Vein endothelial cell (primary cell): ENCODE data around the gene FURIN.

DNA sequence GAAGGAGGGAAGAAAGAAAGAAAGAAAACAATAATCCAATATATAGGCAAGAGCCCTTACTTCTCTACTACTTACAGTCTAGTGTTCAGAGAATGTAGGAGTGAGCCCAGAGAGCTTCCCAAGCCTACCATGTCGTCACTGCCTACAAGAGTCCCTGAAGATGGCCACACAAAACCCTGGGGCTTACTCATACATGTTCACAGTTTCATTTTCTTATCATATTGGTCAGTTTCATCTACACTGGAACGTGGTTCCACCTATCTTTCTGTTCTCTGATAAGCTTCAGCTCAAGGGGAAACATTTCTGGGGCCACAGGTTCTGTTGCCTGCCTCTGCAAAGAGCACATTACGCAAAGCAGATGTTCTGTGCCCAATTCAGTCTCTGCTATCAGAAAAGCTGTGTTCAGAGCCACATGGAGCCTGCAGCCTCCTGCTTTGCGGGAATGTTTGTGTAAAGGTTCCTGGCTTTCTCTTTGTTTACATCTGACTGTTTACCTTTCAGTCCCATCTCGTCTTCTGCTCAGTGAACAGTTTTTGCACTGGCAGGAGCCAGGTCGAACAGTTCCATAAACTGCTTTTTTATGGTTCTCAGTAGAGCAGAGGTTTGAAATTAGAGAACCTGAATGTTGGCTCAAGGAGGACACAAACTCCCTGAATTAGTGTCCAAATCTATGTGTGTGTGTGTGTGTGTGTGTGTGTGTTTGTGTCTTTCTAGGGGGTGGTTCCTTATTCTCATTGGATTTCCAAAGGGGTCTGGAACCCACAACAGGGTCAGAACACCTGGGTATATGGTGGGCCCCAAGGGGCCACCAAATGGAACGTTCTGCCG lies 47.0 kb upstream of the IDH2 start:
- CAGE, long polyA plus RNA, result no peak

GRCh38 chr15:90352596-90353105 lies 567 bp downstream of the ZNF774 start:
- CAGE, long polyA plus RNA, result no peak

DNA sequence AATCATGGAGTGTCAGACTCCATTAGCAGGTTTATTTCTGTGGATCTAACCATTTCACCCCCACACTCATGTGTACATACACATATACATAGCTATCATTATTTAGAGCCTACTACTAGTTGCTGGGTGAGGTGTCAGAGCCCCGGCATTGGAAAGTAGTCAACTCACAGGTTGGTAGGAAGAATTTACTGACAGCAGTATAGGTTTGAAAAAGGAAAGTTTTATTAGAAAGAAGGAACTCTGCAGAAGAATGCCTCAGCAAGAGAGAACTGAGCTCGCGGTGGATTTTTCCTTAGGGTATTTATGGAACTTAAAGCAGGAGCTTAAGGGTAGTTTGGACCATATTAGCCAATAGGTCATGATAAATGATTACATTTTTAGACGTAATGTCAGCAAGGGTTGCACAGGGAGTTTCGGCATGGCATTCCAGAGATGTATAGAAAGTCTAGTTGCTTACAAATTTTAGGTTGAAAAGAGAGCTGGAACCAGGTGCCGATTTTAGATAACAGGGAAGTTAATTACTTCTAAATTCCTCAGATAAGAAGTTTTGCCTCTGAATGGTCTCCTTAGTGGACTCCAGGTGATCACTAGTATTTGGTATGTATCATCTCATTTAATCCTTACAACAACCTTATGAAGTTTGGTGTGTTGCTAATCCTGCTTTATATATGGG lies 25.3 kb downstream of the IQGAP1 start:
- CAGE, long polyA plus RNA, result no peak

GRCh38 chr15:90553094-90553370 lies 23.3 kb downstream of the CRTC3 start:
- CAGE, long polyA plus RNA, result no peak

- CAGE, long polyA plus RNA, result no peak
These were observed 28.4 kb downstream of the CRTC3 start for GRCh38 chr15:90558116-90558576.

GRCh38 chr15:90608796-90609658 lies 79.3 kb downstream of the CRTC3 start:
- CAGE, long polyA plus RNA, result no peak

GRCh38 chr15:90609837-90610325 lies 80.2 kb downstream of the CRTC3 start:
- CAGE, long polyA plus RNA, result no peak

- CAGE, long polyA plus RNA, result no peak
These were observed 87.8 kb downstream of the CRTC3 start for GRCh38 chr15:90617459-90618000.

- CAGE, long polyA plus RNA, result no peak
These were observed 49.0 kb upstream of the FURIN start for GRCh38 chr15:90819455-90819772.

- CAGE, long polyA plus RNA, result no peak
These were observed 48.5 kb upstream of the FURIN start for GRCh38 chr15:90819773-90820497.

GRCh38 chr15:90857907-90858299 lies 10.5 kb upstream of the FURIN start:
- CAGE, long polyA plus RNA, result no peak

- CAGE, long polyA plus RNA, result no peak
These were observed at the start of gene FURIN for GRCh38 chr15:90867988-90868900. Gene FURIN, plus strand, starts transcription at chr15:90868588.

GRCh38 chr15:90872141-90872605 lies 3.8 kb downstream of the FURIN start:
- CAGE, long polyA plus RNA, result no peak

GRCh38 chr15:90876827-90877365 lies 7.4 kb upstream of the FES start:
- CAGE, long polyA plus RNA, result no peak

- CAGE, long polyA plus RNA, result no peak
These were observed 6.2 kb upstream of the FES start for GRCh38 chr15:90878004-90878508.

GRCh38 chr15:90912015-90912656 lies 9.0 kb downstream of the MAN2A2 start:
- CAGE, long polyA plus RNA, result no peak

- CAGE, long polyA plus RNA, result no peak
These were observed 11.2 kb downstream of the MAN2A2 start for GRCh38 chr15:90914276-90914762.

DNA sequence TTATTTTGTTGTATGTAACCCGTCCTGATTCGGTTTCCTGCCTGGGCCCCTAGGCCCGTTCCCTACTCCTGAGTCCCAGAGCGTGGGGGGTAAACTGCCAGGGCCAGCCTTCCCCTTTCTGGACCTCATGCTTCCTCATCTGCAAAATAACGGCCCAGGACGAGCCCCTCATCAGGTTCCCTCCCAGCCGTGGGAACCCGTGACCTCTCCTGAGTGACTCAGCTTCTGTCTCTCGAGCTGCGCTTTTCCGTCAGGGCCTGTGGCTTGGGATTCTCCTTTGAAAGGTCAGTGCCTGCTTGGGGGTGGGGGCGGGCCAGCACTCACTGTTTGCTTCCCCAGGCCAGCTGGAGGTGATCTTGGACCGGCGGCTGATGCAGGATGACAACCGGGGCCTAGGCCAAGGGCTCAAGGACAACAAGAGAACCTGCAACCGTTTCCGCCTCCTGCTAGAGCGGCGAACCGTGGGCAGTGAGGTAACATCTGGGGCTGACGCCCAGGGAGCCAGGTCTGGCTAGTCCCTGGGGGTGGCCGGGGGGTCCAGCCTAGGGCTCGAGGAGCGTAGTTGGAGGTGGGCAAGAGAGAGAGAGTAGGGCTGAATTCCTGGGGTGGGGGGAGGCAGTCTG lies 12.8 kb downstream of the MAN2A2 start:
- CAGE, long polyA plus RNA, result no peak

DNA sequence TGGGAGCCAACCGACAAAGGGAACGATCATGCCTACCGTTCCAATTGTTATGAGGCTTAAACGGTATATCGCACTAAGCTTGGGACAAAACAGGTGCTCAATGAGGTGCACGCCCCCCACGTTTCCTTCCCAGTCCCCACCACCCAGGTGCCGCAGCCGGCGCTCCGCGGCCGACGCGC lies 214 bp downstream of the HDDC3 start:
- CAGE, long polyA plus RNA, result no peak

DNA sequence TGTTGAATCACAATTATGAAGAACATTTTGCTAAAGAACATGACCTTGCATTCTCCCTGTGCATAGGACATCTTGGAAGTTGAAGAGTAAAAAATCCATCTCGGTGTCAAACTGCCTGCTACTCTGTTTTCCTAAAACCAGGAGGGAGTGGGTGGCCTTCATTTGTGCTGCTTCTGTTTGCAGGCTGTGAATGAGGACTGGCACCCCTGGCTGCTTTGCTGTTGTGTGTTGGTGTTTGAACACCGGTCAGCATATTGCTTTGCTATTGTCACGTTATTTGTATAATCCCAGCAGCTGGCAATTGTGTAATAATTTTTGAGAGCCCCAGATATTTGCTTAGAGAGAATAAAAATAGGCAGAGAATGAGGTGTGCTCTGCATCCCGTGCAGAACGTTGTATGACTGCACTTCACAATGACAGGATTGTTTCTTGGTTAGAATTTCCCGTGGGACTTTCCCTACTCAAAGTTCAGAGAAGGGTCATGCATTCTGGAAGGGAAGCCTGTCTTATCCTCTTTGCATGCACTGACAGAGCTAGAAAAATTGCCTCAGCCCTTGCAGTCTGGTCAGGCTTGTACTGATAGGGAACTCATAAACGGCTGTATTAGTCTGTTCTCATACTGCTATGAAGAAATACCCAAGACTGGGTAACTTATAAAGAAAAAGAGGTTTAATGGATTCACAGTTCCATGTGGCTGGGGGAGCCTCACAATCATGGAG lies 16.2 kb downstream of the SV2B start:
- CAGE, long polyA plus RNA, result no peak